Metanephros (tissue), 2 donors: ENCODE data around the genes SERPINB6 and PXDC1.

DNA sequence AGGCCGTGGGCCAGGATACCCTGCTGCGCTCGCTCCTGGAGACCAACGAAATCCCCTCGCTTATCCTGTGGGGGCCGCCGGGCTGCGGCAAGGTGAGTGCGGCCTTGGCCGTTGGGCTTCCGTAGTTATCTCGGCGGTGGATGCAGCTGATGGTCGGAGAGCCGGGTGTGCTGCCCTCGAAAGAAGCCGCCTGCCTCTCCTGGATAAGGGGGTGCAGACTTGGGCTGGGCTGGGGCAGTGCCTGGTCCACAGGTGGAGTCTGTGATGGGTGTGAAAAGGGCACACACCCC lies 1.1 kb downstream of the WRNIP1 start:
- RAMPAGE, long total RNA: no peak

- RAMPAGE, long total RNA: no peak
Observed at GRCh38 chr6:2818605-2819165, 23.0 kb downstream of the SERPINB1 start.

- RAMPAGE, long total RNA: no peak
Observed at GRCh38 chr6:2833193-2834245, 8.1 kb downstream of the SERPINB1 start.

DNA sequence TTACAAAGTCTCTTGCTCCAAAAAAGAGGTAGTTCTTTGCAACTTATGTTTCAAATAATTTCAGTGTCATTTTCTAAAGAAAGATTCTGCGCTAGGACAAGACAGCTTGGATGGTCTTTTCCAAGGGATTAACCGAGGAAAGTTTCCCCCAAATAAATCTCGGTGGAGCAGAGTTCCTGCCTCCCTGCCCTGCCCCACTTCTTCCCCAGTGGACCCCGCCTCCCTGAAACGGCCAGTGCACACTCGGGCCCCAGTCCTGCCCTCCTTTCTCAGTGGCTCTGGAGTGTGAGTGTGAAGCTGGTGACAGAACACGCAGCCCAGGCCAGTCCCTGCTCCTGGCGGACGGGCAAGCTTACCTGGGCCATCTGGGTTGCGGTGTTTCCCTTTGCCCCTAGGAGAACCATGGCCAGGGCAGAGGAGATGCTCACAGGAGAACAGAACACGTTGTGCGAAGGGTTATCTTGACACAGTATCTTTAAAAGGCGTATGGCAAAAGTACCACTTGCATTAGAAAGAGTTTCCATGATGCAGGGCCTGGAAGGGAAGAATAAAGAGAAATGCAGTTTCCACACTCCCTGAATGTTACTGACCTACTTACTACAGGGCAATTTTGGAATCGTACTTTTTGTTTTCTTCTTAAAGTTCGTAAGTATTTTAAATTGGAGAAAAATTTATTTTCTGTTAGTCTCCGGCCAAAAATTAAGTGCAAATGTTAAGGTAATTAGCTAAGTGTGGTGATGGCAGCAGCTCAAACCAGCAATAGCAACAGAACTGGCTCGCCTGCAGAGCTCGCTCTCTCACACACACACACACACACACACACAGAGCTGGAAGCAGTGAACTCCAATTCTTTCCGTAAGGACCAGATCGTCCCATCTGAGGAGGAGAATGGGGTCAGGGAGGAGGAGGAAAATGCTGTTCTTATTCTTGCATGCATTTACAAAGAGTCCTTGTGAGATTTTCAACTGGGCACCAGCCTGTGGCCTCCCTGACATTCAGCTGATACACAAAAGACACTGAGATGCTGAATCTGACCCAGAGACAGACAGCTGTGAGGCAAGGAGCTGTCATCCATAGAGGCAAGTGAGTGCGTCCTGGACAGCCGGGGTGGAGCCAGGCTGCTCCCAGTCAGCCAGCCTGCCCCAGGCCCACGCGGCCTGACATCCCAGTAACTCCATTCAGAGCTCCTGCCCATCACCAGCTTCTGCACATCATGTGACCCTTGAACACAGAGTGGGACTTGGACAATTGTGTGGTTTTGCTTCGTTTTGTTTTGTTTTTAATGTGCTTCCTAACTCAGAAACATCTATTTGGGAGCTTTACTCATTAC lies 2.6 kb downstream of the SERPINB9 start:
- RAMPAGE, long total RNA: no peak

DNA sequence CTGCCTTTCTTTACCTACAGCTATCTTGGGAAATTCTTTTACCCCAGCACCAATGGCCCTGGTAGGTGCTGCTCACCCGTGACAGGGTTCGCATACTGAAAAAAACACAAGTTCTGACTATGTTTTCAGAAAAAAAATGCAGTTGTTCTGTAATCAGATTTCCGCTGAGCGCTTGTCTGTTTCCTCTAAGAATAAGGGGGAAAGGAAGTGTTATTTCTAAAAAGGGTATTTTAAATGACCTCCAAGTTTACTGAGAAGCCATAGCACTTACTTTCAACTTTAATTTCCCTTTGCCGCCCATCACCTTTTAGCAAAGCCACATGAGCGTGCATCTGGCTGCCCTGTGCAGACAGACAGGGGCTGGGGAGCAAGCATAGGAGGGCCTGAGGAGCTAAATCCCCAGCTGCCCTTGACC lies 28.1 kb downstream of the SERPINB6 start:
- RAMPAGE, long total RNA: no peak

DNA sequence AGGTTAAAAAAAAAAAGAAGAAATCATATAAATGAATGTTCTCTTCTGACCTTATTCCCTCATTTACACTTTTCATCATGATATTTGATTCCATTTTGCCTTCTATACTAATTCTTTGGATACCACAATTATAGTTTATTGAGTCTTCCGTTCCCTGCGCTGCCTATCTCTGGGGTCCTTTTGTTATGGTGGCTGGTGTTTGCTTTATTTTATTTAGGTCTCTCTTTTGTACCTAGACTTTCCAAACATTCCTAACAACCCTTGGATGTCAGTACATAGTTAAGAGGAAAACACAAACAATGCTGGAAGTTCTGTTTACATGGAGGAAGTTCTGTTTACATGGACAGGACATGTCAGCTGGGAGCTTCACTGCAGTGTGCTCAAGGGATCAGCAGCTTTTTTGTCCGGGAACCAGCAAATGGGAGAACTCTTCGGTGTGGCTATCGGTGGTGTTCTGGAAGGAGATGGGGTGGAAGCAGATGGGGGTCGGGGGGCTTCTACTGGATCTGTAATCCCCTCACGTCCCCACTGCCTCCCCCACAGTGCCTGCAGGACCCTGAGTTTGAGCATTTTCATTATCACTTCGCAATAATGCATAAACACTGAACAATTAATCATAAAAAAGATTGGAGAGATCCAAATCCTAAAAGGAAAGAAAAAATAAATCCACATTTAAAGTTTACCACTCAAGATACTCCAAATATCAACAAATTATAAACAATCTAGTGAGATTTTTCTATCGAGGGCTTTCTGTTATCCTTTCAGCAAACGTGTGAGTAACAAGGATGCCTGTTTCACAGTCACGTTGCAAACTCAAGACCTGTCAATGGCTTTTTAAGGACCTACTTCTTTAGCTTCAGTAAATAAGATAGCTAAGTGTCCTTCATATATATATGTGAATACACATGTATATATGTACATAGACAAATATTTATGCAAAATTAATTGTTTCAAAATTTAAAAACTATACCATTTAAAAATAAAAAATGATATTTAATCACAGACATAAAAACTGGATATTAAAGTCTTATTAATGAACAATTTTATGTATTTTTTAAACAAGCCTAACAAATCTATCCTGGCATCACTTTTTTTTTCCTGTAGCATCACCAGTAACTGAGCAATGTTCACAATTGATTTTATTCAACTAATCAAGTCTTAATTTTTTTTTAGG lies 2.5 kb downstream of the SERPINB6 start:
- RAMPAGE, long total RNA: no peak

DNA sequence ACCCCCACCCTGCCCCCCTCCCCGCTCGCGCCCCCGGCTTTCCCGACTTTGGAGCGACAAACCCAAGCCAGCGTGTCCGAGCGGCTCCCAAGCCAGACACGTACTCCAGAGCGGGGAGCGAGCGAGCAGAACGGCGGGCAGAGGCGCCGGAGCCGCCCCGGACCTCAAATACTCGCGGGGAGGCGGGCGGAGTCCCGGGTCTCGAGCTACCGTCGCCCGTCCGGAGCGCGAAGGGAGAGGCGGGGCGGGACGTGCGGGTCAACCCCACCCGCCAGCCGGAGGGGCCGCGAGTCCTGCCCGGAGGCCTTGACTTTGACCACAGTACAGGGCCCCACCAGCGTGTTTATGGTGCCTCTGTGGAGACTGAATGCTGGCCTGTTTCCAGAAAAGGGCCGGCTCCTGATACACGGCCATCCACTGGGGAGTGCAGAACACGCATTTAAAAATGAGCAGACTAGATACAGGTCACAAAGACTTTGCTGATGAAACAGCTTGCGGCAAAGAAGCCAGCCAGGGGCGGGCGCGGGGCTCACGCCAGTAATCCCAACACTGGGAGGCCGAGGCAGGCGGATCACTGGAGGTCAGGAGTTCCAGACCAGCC lies at the start of gene SERPINB6:
Gene SERPINB6, minus strand, starts transcription at position 139 of the 601 bp plus-strand sequence.
- RAMPAGE, long total RNA: no peak

- RAMPAGE, long total RNA: no peak
Observed at GRCh38 chr6:2981402-2982068, 10.2 kb upstream of the SERPINB6 start.

DNA sequence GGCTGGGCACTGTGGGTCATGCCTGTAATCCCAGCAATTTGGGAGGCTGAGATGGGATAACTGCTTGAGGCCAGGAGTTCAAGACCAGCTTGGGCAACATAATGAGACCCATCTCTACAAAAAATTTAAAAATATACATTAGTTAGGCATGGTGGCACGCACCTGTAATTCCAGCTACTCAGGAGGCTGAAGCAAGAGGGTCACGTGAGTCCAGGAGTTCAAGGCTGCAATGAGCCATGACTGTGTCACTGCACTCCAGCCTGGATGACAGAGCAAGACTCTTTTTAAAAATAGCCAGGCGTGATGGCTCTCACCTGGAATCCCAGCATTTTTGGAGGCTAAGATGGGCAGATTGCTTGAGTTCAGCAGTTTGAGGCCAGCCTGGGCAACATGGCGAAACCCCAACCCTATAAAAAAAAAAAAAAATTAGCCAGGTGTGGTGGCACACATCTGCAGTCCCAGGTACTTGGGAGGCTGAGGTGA lies 22.5 kb downstream of the NQO2 start:
- RAMPAGE, long total RNA: no peak

DNA sequence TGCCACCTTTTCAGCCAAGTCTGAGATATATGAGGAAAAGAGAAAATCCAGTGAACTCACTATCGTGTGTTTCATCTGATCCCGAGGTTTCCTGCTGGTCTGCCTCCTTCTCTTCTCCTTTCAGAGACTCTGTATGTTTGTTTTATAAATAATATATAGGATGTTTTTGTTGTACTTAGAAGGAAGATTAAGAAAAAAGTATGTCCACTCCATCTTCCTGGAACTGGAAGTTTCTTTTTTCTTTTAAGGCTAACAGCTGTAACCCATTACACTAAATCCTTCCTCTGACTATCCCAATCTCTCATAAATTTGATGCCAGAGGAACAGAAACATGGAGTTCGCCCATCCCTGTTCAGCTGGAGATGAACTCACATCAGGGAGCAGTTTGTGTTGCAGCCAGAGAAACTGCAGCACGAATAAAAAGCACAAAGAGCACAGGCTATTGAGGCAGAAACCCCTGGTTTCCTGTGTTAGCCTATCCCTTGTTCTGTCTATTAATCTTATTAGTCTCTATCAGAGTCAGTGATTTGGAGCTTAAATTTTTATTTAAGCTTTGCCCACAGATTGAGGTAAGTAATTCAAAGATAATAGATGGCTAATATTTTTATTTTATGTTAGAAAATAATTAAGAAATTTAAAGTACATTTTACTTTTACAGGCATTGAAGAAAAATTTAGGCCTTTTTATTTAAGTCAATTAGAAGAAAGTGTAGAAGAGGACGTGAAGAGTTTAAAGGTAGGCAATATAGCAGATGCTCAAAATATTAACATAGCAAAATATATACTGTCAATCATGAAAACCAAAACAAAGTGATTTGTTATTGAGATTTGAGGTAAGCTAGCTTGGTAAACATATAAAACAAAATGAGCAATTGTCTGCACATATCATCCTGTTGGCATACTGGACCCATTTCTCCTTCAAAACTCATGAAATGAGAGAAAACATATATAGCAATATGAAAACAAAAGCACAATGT lies 20.9 kb downstream of the RIPK1 start:
- RAMPAGE, long total RNA: no peak

GRCh38 chr6:3117599-3118067 lies 878 bp upstream of the BPHL start:
- RAMPAGE, long total RNA: no peak

DNA sequence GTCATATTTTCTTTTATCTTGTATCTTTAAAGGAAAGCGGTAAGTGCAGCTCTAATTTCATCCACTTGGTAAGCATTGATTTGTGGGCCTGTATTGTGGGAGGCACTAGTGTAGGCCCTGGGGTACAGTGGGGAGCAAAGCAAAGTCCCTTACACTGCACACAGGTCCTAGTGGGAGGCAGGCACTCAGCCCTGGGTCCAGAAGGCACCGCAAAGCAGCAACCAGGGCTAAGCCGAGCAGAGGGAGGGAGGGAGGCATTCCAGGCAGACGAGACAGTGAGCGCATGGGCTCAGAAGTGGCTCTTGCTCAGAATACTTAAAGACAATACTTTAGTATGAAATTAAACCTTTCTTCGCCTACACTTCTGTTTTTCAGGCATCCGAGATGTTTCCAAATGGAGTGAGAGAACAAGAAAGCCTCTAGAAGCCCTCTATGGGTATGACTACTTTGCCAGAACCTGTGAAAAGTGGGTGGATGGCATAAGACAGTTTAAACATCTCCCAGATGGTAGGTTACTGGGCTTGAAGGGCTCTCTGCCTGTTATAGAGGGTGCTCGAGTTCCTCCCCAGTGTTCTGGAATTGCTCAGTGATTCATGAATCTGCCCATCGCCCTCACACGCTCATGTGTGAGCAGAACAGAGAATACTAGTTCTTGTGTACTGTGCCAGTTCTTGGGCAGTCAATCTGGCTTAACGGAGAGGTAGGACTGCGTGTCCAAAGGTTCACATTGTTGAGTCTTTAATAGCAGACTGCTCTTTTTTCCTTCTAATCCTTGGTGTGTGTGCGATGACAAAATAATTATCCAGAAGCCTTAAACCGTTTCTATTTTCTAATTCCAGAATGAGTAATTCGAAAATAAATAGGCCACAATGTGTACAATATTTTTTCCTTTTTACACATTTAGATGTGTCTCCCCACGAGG lies 18.7 kb downstream of the BPHL start:
- RAMPAGE, long total RNA: no peak

DNA sequence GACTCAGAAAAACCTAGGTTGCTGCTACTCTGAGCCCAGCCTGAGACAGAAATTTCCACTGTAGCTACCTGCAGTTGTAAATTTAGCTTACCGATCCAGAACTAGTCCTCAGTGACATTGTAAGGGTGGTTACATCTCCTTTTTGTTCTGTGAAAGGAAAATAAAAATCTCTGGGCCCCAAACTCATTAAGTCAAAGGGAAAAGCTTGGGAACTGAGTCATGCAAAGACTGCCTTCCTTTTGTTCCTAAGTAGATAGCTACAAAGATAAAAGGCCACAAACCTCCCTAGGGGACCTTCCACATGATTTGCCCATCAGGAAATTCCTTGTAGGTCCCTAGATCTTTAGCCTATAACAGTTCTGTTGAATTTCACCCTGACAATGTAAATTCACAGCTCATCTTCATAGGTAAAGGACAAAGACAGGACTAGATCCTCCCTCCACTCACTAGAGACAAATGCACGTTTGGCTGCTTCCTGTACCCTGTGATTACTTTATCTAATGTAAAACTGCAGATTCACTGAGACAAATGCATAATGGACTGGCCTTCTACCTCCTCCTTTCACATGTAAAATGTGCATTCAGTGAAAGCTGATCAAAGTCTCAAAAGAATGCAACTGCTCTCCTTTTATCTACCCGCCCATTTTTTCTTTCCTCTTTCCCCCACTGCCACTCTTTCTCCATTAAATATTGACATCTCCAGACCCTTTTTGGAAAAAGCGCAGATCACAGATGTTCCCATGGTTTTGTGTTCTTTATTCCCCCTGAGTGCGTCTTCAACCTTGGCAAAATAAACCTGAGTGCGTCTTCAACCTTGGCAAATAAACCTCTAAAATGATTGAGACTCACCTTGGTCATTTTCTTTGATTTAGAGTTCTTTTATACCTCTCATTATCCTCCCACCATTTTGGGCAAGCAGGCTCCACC lies 8.9 kb upstream of the TUBB2A start:
- RAMPAGE, long total RNA: no peak

GRCh38 chr6:3211193-3211735 lies 16.2 kb downstream of the TUBB2B start:
- RAMPAGE, long total RNA: no peak

- RAMPAGE, long total RNA: no peak
Observed at GRCh38 chr6:3228221-3228897, 906 bp upstream of the TUBB2B start.

DNA sequence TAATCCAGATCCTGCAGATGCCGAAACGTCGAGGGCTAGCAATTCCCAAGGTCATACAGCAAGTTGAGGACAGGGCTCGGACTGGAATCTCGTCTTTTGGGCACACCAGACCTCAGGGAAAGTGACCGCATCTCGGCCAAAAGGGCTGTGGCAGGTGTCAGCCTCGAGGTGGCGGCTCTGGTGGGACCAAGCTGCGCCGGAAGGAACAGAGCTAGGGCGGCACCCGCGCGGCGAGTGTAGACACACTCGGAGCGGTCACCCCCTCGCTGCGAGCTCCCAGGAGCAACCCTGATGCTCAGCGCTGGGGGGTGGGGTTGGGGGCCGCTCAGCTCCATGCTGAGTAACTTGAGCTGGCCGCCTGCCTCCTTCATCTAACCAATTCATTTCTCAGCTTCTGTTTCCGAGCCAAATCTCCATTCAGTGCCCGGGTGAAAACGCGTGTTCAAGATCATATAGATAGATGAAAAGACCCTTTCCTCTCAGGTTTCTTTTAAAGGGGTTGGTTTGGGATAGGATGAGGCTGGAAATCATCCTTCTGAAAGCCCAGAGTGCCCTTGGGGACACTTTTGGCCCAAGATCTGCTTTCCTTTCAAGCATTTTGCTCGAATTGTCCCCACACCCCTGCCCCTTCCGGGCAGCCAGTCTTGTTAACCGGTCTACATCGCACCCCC lies 2.2 kb upstream of the TUBB2B start:
- RAMPAGE, long total RNA: no peak

DNA sequence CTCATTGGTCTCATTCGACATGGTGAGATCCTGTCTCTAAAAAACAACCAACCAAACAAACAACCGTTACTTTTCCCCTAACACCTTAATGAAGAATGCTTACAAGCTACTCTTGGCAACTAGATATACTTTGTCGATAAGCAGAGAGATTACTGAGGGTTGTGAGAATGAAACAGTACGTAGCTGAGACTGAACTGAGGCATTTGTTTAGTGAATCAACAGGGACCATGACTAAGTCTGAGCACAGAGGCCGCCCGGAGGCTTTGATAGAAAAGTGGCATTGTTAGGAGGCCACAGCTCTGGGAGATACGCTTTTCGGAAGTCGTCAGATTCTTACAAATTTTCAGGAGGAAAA lies 69.3 kb downstream of the PSMG4 start:
- RAMPAGE, long total RNA: no peak

DNA sequence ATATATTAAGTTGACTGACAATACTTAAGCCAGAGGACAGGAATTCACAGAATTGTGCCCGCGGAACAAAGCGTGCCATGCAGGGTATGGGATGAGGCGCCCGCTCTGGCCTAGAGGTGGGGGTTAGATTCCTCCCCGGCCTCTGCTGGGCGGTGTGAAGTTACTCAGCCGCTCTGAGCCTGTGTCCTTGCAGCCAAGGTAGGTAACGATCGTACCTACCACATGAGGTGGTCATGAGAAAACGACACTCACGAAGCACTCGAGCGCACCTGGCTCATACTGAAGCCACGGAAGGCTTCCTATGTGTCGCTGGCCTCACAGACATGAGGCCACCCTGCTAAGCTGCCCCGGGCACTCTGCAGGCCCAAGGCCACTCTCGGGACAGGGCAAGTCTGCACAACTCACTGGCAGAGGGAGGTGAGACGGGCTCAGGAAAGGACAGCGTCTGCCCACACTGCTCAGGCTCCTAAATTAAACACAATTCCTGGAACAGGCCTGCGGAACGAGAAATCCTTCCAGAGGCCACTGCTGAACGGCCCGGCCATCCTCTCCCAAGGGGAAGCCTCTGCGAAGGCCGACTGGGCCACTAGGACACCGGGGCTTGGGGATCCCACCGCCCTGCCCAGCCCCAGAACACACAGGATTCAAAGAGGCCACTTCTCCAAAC lies 70.8 kb downstream of the PSMG4 start:
- RAMPAGE, long total RNA: no peak

- RAMPAGE, long total RNA: no peak
Observed at GRCh38 chr6:3745009-3745557, 6.4 kb downstream of the PXDC1 start.

DNA sequence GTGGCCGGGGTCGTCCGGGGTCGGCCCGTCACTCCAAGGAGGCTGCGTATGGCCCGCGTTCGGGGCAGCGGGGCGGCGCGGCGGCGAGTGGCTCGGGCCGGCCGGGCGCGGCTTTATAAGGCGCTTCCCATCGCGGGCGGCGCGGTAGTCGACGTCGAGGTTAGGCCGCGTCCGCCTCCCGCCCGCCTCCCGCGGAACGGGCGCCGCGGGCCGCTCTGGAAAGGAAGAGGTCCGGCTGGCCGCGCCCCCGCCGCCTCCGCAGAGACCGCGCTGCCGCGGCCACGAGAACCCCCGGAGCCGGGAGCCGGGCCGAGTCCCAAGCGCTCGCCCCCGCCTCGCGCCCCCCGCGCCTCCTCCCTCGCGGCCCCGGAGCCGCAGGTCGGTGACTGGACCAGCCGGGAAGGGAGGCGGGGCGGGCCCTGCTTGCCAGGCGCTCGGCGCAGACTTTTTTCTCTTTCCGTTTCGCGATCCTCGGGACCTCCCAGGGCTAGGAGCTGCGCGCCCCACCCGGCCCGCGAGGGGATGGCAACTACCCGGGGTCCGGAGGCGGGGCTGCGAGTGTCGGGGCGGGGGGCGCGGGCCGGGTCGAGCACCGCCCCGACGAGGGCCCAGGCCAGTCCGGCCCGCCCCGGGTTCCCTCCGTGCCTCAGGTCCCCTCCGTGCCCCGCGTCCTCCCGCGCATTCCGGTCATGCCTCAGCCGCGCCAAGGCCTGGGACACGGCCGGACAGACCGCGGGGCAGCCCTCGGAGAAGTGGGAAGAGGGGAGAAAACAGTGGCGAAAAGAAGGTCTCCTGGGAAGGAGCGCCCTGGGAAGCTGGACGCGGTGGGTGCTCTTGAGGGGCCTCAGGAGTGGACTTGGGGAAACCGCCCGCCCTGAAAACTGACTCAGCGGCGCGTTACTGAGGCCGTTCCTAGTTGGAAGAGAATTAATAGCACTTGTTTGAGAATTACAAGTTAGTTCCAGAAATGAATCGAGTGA lies at the start of gene PXDC1:
Gene PXDC1, minus strand, starts transcription at position 89 of the 980 bp plus-strand sequence.
- RAMPAGE, long total RNA: no peak